ENCODE data around the gene SFSWAP.

- RRBS, result 82% methylated on average over 3 of the region's 24 CpGs
Measured at GRCh38 chr12:131035001-131035663, 81.4 kb downstream of the ADGRD1 start.

DNA sequence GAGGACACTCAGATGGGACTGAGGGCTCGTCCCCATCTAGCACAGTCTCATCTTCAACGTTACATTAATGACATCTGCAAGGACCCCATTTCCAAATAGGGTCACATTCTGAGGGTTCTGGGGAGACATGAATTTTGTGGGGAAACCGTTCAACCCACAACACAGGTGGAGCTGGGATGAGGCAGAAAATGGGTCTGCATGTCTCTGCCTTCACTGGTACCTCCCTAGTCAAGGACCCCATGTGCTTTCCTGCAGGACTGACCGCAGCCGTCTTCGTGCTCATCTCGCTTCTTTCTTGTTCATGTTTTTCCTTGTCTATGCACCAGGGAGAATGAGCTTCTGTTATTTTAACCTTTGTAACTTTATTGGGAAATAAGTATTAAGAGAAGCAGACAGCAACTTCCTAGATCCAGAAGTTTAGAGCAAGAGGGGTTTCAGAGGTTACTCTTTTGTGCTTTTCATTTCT, 104.0 kb downstream of the ADGRD1 start:
- RRBS, result no CpG with 5 or more reads among the region's 7 CpGs

DNA sequence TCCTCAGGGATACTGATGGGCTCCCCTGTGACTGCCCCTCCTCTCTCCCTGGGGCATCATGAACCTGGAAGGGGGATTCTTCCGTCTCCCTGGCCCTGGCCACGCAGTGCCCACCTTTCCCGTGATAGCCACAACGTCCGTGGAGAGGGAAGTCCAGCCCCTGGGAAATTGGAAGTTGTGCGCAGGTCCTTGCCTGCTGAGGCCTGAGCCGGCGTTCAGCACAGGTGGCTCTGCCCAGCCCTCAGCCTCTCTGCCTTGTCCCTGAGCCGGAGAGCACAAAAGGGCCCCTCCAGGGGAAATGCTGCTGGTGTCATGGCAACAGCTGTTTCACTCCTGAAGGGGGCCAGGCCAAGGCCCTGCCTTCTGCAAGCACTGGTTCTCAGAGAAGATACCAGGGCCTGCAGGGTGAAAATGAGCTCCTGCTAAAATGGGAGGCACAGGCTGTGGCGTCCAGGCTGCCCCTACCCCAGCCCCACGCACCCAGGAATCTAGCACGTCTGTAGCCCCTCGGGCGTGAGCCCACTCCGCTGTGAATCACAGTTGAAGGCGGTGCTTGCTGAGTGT, 149.3 kb downstream of the ADGRD1 start:
- RRBS, result 22% methylated on average over 3 of the region's 16 CpGs

GRCh38 chr12:131163979-131164357, 210.3 kb downstream of the ADGRD1 start:
- RRBS, result no CpG with 5 or more reads among the region's 6 CpGs

GRCh38 chr12:131264512-131265066, 310.9 kb downstream of the ADGRD1 start:
- RRBS, result no CpG with 5 or more reads among the region's 13 CpGs

DNA sequence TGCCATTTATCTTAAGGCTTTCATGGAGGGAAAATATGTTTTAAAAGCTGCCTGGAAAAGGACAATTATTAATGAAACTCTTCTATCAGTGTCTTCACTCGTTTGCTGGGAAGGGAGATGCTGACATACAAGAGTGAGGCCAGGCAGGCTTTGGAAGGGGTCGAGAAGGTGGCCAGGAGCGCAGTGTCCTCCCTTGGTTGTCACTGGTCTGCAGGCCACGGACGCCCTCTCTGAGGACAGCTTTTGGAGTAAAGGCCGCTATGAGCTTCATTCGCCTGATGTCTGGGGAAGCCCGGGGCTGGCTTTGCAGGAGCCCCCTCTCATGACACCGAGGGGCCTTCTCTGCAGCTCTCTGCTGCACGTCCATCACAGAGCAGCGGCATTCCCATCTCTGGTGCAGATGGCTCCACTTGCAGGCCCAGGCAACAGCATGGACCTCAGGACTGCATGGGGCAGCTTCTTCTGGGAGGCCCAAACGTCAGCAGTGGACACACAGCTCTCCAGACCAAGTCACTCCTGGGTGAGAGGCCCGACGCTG, 355.2 kb upstream of the SFSWAP start:
- RRBS, result no CpG with 5 or more reads among the region's 14 CpGs

GRCh38 chr12:131371246-131372199, 339.4 kb upstream of the SFSWAP start:
- RRBS, result no CpG with 5 or more reads among the region's 23 CpGs

DNA sequence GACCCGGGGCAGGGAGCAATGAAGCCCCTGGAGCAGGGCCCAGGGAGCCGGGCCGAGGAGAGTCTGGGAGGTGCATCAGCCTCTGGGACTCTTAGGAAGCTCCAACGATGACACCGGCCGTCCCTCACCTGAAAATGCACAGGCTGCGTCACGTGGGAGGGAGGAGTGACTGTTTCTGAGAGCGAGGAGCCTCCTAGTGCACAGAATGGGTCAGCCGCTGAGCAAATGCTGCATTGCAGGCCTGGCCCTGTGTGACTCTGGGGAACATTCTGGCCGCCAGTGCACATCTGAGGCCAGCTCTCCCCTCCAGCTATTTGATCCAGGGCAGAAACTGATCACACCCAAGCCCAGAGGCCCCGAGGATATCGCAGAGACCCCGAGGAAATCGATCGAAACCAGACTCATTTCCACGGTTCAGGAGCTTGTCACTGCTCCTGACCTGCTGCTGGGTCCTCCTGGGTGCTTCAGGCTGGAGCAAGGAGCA, 236.5 kb upstream of the SFSWAP start:
- RRBS, result 15% methylated on average over 2 of the region's 17 CpGs

GRCh38 chr12:131710938-131712022, at the start of gene SFSWAP:
Gene SFSWAP (plus strand): TSS chr12:131711090.
- RRBS, result 1% methylated on average over 23 of the region's 80 CpGs

- RRBS, result no CpG with 5 or more reads among the region's 10 CpGs
Measured at GRCh38 chr12:131745745-131746407, 35.0 kb downstream of the SFSWAP start.

DNA sequence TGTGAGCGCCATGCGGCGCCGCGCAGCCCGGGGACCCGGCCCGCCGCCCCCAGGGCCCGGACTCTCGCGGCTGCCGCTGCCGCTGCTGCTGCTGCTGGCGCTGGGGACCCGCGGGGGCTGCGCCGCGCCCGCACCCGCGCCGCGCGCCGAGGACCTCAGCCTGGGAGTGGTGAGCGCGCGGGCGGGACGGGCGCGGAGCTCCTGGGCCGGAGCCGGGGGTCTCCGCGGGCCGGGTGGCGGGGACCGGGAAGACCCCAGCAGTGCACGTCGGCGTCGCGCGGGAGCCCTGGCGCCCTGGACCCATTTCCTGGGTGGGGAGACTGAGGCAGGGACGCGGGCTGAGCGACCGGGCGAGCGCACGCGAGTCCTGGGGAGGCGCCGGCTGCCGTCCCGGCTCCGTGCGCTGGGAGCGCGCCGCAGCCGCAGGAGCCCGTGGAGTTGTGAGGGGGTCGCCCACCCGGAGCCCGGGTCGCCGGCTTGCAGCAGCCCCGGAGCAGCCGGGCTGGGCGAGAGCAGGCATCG, 353 bp downstream of the MMP17 start:
- RRBS, result 1% methylated on average over 30 of the region's 76 CpGs

GRCh38 chr12:131863057-131863489, 31.3 kb upstream of the ULK1 start:
- RRBS, result 3% methylated on average over 2 of the region's 12 CpGs

DNA sequence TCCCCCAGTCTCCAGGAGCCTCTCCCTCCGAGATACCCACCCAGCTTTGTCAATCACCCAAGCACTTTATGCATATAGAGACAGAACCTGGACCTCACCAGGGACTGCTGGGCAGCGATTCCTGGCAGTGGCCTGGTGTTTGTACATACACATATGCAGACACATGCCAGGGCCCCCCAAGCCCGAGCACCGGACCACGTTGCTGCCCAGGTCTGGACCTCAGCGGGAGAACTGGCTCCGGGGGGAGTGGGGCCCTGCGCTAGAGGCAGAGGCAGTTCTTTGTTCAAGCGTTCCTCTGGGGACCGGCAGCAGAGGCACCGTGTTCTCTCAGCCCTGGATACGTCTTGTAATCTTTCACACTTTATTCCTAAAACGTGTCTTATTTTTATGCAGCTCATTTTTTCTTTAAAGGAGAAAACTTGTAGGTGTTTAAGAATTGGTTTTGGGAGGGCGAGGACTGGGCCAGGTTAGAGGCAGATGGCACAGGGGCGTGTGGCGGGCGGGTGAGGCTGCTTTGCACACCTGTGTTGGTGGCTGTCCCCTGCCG, 7.2 kb upstream of the PUS1 start:
- RRBS, result 74% methylated on average over 7 of the region's 18 CpGs

DNA sequence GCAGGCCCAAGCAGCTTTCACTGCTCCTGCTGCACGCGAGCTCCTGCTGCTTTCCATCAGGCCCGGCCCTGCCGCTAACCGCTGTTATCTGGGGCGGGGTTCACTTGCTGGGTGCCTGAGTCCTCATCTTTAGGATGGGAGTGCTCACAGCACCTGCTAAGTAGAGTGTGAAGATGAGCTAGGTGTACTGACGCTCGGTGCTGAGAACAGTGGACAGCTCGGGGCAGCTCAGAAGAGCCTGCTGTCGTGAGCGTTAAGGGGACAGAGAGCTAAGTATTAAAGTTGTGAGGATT, 1.1 kb downstream of the PUS1 start:
- RRBS, result 3% methylated on average over 3 of the region's 11 CpGs

GRCh38 chr12:132029552-132030444, 80.1 kb downstream of the EP400 start:
- RRBS, result no CpG with 5 or more reads among the region's 29 CpGs

- RRBS, result no CpG with 5 or more reads among the region's 8 CpGs
Measured at GRCh38 chr12:132050922-132051484, 93.1 kb downstream of the DDX51 start.

- RRBS, result 81% methylated on average over 4 of the region's 25 CpGs
Measured at GRCh38 chr12:132138701-132139486, 5.2 kb downstream of the DDX51 start.

- RRBS, result 18% methylated on average over 6 of the region's 44 CpGs
Measured at GRCh38 chr12:132178713-132179545, 34.7 kb downstream of the NOC4L start.

- RRBS, result no CpG with 5 or more reads among the region's 15 CpGs
Measured at GRCh38 chr12:132393419-132393812, 64.0 kb upstream of the GALNT9 start.

DNA sequence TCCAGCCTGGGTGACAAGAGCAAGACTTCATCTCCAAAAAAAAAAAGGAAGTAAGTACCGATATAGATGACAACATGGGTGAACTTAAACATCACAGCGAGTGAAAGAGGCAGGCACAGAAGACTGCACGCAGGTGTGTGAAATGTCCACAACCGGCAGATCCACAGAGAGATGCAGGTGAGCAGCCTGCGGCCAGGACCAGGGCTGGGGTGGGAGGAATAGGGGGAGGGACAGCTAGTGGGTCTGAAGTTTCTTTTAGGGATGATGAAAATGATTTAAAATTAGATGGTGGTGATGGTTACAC, 22.0 kb upstream of the FBRSL1 start:
- RRBS, result no CpG with 5 or more reads among the region's 5 CpGs